Measurements from ENCODE around the genes MCU and OIT3.

- RRBS = 41% methylated on average over 2 of the region's 22 CpGs
These were observed 23.4 kb downstream of the DDIT4 start for GRCh38 chr10:72297147-72297589.

- RRBS = no CpG with 5 or more reads among the region's 16 CpGs
These were observed 28.6 kb downstream of the DNAJB12 start for GRCh38 chr10:72326189-72326503.

- RRBS = 6% methylated on average over 3 of the region's 25 CpGs
These were observed 22.5 kb downstream of the DNAJB12 start for GRCh38 chr10:72332010-72332804.

- RRBS = no CpG with 5 or more reads among the region's 14 CpGs
These were observed 19.1 kb downstream of the DNAJB12 start for GRCh38 chr10:72335483-72336091.

DNA sequence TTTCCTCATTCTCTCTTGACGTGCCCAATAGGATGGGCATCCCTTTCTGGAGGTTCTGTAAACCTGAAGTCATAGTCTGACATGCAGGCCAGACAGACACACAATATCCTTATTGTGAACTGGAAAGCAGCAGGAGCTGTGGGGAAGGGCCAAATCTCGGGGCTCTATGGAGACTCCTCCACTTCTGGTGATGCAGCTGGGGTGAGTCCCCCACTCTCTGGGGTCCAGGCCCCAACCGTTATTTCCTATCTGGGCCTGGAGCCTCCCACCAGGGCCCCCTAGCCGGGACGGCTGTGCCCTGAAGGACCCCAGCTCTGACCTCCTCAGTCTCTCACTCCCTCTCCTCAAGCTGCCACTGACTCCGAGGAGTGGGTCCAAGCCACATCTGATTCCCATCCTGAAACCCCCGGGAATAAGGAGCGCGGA lies 12.8 kb downstream of the DNAJB12 start:
- RRBS = no CpG with 5 or more reads among the region's 9 CpGs

DNA sequence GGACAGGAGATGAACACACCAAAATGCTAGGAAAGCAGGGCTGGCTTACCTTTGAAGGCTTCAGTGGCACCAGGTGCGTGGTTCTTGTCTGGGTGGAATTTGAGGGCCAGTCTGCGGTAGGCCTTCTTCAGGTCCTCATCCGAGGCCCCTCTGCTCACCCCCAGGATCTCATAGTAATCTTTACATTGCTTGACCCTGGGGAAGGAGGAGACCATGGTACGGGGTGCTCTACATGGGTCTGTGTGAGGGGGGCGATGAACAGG lies 11.5 kb downstream of the DNAJB12 start:
- RRBS = no CpG with 5 or more reads among the region's 5 CpGs

GRCh38 chr10:72625316-72625842 lies 500 bp downstream of the MICU1 start:
- RRBS = no CpG with 5 or more reads among the region's 22 CpGs

DNA sequence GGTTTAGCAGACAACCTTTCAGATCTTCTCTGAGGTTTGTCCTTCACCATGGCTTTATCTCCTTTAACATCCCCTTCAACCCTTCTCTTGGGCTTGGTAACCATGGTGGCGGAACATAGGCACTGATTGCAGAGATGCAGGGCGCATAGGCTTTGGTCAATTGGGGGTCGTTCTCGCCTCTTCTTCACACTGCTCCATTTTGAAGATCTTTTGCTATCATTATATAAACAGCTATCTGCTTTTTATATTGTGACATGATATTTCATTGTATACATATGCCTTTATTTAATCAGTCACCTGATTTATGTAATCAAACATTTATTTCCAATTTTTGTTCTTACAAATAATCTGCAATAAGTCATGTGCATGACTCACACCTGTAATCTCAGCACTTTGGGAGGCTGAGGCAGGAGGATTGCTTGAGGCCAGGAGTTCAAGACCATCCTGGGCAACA lies 10.8 kb upstream of the MICU1 start:
- RRBS = no CpG with 5 or more reads among the region's 4 CpGs

- RRBS = 4% methylated on average over 13 of the region's 92 CpGs
These were observed at the start of gene MCU for GRCh38 chr10:72692066-72693038. TSS of gene MCU (plus strand) at chr10:72692143.

DNA sequence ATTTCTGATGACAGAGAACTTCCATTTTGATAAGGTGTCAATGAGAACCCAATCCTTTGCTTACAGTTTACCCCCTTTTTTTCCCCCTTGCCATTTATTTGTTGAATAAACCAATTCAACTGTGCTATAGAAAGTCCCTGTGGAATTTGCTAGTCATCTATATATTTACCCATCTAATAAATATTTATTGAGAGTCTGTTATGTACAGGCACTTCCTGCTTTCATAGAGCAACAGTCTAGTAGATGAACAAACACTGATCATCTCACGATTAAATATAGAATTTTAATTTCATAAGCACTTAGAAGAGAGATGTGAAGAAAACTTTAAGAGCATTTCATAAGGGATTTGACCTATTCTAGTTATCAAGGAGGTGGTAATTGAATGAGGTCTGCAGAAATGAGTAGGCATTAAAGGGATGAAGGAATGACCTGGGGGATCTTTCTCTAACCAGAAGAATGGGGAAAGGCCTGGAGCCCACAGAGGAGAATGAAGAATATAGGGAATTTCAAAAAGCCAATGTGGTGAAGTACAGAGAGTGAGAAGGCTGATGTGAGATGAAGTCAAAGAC lies 87.9 kb upstream of the OIT3 start:
- RRBS = no CpG with 5 or more reads among the region's 1 CpG

DNA sequence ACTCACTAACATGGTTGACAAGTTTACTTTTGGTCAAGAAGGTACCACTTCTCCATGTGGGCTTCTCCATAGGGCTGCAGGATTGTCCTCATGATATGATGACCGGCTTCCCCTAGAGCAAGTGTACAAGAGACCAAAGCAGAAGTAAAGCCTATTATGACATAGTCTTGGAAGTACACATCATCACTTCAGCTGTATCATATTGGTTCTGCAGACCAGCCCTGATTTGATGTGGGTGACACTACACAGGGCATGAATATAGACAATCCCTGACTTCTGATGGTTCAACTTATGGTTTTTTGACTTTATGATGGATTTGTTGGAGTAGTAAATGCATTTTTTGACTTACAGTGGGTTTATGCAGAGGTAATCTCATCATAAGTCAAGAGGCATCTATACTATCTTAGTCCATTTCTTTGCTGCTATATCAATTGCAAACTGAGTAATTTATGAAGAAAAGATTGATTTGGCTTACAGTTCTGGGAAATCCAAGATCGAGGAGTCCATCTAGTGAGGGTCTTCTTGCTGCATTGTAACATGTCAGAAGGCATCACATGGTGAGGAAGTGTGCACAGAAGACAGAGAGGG lies 45.6 kb upstream of the OIT3 start:
- RRBS = no CpG with 5 or more reads among the region's 2 CpGs

DNA sequence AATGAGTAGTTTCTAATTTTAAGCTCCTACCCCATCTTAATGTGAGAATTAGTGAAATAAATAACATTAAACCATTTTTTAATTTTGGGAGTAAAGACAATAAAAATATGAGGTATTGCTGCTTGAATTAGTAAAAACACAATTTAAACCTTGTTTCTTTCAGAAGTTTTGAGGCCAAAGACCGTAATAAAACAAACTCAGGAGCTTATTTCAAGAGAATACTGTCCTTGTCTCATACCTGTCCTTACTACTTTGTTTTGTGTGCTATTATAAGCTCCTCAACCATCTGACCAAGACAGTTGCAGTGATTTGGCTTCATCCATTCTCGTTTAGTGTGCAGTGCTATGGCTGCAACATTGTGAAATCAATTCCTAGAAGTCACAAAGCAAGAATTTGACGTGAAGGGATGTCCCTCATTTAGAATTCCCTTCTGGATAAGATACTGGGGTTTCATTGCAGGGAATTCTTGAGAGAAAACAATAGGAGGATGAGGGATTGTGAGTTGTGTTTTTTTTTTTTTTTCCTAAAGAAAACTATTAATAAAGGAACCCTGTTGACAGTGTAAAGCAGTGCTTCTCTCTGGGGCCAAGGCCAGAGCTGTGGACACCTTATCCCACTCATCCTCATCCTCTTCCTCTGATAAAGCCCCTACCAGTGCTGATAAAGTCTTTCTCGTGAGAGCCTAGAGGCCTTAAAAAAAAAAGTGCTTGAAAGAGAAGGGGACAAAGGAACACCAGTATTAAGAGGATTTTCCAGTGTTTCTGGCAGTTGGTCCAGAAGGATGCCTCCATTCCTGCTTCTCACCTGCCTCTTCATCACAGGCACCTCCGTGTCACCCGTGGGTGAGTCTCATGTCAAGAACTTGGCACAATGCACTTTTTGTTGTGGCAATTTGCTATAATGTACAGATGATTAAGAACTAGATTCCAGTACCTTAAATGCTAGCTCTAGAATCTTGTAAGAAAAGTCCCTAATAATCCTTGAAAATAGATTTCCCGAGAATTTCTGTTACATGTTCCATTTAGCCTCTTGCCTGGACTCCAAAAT lies at the start of gene OIT3:
Gene OIT3 (plus strand): TSS at position 722 of the 1,047 bp plus-strand sequence.
- RRBS = no CpG with 5 or more reads among the region's 7 CpGs

GRCh38 chr10:73032504-73032807 lies 64.2 kb downstream of the P4HA1 start:
- RRBS = no CpG with 5 or more reads among the region's 6 CpGs

DNA sequence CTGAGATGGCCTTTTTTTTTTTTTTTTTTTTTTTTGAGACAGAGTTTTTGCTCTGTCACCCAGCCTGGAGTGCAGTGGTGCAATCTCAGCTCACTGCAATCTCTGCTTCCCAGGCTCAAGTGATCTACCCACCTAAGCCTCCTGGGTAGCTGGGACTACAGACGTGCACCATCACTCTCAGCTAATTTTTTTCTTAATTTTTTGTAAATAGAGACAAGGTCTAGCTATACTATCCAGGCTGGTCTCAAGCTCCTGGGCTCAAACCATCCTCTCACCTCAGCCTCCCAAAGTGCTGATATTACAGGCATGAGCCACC lies 56.9 kb downstream of the P4HA1 start:
- RRBS = no CpG with 5 or more reads among the region's 1 CpG

GRCh38 chr10:73076499-73077327 lies 20.0 kb downstream of the P4HA1 start:
- RRBS = no CpG with 5 or more reads among the region's 5 CpGs

DNA sequence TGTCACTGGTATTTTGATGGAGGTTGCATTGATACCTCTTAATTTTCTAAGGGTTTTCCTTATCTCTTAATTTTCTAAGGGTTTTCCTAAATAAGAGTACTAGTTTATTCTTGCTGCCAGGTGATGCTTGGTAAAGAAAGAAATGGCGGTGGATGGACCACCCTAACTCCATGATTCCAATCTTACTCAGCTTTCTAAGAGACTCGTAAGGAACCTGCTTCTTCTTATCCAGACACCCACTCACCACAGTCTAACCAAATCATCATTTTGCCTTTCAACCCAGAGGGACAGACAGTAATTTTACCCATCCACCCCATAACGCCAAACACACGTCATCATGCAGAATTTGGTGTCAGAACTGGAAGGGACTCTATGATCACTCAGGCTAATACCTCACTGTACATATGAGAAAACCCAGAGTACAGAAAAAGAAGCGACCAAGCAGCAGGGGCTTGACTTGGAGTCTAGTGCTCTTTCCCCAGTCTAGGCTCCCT lies 425 bp downstream of the ECD start:
- RRBS = no CpG with 5 or more reads among the region's 5 CpGs

- RRBS = no CpG with 5 or more reads among the region's 11 CpGs
These were observed 15.2 kb downstream of the DNAJC9 start for GRCh38 chr10:73231492-73232576.

DNA sequence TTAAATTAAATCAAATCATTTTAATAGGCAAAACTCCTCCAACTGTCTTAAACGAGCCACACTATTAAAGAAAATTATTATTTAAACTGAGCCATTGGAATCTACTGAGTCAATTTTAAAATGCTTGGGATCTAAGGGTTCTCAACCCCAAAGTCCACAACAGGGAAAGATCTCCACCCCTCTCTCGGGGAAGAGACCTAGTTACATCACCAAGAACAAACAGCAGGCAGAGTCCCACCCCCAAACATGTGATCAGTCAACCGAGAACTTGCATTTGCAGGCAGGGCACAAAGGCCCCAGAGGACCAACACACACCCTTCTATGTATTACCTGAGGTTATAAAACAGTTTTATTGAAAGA lies 707 bp upstream of the USP54 start:
- RRBS = no CpG with 5 or more reads among the region's 3 CpGs

DNA sequence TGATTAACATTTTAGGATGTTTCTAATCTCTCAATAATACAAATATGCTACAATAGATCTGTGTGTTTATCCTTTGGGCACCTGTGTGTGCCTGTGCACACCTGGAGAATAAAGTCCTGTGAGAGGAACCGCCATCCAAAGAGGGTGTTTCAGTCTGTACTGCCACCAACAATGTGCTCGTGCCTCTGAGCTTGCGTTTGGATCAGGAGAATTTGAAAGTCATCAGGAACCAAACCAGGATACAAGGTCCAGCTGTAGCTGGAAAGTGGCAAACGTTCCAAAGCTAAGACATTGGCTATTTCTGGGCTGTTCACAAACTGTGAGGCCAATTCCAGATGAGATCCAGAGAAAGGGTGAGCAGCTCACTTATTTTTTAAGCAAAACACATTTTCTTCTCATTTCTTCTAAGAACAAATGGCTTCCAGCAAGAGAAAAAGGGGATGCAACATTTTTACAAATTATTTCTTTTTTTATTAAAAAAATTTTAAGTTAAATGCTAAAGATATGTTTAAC lies 4.0 kb upstream of the SYNPO2L start:
- RRBS = no CpG with 5 or more reads among the region's 4 CpGs

All from UCH-1 (cell line).